Heart right ventricle (tissue), 2 donors: ENCODE results near the genes CTTN and SHANK2.

DNA sequence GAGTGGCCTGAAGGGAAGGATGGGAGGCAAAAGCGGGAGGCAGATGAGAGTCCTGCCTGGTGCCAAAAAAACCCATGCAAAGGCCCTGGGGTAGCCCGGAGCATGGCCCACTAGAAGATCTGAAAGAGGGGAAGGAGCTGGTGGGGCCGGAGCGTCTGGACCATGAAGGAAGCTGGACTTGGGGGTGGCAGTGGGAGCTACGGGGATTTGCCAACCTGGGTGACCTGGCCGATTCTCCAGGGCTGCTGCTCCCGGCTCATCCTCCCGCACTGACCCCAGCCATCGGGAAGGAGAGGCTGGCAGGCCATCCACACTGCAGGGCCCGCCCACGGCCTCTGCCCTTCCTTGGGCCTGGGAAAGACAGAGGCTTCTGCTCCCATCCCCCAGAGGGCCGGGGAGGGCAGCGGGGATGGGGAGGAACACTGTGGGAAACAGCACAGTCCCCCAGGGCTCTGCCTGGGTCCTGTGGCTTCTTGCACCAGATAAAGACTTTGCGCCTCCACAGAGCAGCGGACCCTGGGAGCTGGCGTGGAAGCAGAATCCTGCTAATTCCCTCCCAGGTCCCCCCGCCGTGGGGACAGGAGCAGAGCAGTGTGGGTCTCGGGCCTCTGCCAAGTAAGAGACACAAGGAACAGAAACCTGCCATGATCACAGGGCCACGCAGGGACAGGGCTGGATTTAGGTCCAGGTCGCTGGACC is 100.4 kb downstream of the MYEOV start:
- PRO-cap, 2 experiments: peak in 1 of 2 experiments; most common plus-strand start position 509 of the sequence (in 1); most common minus-strand start position 337 of the sequence (in 1)

- PRO-cap, 2 experiments: peak in 1 of 2 experiments; most common plus-strand start chr11:69417041 (in 1); most common minus-strand start chr11:69416758 (in 1)
Measured at GRCh38 chr11:69416552-69417143, 122.7 kb downstream of the MYEOV start.

DNA sequence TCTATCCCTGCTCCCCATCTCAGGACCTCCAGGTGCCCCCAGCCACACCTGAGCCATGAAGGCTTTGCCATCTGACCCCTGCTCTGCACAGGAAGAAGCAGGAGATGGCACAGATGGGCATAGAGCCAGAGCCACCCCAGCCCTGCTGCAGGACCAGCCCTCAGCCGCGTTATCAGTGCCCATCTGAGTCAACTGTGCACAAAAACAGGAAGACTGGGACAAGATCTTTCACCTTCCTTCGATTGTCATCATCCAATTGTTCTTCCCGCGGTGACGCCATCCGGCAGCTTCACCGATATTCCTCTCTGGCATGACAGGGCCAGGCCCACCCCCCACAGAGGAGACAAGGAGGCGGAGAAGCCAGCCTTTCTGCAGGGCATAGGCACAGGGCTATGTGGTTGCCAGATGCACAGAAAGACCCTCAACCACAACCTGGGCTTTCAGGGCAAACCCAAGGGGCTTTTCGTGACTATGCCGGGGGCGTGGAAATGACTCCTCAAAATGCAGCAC is 146.5 kb upstream of the CCND1 start:
- PRO-cap, 2 experiments: no peak in any of the 2 experiments

DNA sequence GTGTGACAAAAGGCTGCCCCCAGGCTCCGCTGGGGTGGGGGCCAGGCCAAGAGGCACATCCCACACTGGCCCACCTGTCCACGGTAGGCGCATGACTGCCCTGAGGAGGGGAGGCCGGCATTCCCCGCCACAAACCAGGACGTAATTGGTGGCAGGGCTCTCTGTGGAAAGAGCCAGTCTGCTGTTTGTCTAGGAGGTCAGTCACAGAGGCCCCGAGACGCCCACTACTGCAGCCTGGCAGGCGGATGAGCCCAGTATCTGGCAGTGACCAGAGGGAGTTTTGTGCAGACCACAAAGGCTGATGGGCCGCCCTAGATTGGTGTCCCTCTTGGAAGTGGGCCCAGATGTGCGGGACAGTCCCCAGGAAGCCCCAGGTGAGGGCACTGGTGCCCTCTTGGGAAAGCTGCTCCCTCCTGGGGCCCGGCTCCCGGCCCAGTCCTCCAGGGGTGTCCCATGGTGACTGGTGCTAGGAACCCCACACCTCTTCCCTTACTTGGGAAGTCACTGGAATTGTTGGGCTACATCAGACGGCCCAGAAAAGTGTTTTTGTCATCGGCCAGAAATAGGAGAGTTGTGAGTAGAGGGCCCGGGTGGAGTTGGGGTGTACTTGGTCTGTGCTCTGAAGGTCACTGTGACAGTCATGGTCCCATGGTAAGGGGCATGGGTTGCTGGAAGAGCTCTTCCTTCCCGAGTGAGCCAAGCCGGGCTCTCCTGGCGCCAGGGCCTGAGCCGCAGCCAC is 5.9 kb downstream of the CCND1 start:
- PRO-cap, 2 experiments: no peak in any of the 2 experiments

GRCh38 chr11:69701854-69702796 is 1.7 kb downstream of the FGF19 start:
- PRO-cap, 2 experiments: no peak in any of the 2 experiments

DNA sequence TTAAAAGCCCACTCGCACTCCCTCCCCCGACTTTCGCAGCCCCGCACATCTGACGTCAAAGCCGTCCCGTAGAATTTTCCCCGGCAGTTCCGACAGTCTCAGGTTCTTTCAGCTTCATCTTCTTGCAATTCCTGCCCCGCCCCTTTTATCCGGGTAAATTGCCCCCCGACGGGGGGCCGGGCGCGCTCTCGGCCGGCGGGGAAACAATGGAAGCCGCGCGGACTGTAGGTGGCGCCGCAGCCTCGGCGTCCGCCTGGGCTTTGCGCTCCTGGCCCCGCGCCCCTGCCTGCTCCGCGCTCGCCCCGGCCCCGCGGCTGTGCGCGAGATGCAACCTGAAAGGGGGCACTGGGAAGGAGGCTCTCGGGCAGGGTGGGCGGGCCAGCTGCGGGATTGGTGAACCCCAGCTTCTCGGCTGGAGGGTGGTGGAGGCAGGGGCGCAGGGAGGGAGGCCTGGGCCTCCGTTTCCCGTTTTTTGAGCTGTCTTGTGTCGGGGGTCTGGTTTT is 761 bp upstream of the FGF19 start:
- PRO-cap, 2 experiments: no peak in any of the 2 experiments

- PRO-cap, 2 experiments: no peak in any of the 2 experiments
Measured at GRCh38 chr11:69867774-69868188, 48.6 kb upstream of the FGF3 start.

DNA sequence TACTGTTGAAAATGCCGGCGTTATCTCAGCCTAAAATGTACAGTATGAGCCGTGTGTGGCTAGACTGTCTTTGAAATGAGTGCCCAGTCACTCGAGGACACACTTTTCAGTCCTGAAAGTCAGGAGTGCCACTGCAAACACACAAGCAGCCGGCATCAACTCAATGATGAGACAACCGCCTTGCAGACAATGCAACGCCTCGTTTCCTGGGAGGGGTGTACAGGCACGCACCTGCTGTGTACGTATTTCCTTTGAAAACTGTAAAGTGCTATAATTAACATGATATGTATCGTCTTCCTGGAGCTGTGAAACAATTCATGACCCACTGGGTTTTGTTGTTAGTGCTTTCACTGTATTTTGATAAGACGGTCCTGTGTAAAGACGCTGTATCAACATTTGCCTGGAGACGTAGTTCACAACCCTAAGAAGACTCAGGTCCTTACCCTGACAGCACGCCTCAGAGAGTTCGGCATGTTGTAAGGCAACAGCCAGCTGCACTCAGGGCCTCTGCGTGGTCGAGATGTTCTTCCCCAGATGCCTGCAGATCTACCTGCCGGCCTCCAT is 105.8 kb upstream of the ANO1 start:
- PRO-cap, 2 experiments: no peak in any of the 2 experiments

- PRO-cap, 2 experiments: no peak in any of the 2 experiments
Measured at GRCh38 chr11:70168946-70169694, 34.0 kb upstream of the FADD start.

GRCh38 chr11:70188419-70188954 is 14.6 kb upstream of the FADD start:
- PRO-cap, 2 experiments: no peak in any of the 2 experiments

GRCh38 chr11:70206098-70206481 is 3.0 kb downstream of the FADD start:
- PRO-cap, 2 experiments: no peak in any of the 2 experiments

DNA sequence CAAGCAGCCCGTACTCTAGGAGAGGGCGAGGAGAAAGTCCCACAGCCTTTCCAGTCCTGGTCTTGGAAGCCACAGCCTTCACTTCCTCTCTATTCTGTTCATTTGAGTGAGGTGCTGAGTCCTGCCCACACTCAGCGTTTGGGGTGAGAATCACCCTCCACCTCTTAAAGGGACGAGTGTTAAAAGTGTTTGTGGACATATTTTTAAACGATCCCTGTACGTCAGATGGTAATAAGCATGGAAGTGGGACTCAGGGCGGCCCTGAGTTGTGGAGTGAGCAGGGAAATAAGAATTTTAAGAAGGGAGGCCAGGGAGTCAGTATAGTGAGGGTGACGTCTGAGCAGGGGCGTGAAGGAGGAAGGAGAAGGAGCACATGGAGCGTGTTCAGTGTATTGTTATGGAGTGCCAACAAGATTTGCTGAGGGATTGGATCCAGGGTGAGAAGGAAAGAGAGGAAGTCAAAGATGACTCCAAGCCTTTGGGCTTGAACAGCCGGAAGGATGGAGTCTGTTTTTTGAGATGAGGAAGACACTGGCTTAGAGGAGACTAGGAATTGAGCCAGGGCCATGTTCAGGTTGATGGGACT is 57.3 kb upstream of the CTTN start:
- PRO-cap, 2 experiments: no peak in any of the 2 experiments

- PRO-cap, 2 experiments: peak in 2 of 2 experiments; most common plus-strand start chr11:70398541 (in 2); most common minus-strand start chr11:70398389 (in 1)
Measured at GRCh38 chr11:70397766-70399008, at the start of gene CTTN. Gene CTTN, plus strand, starts transcription at chr11:70398529.

- PRO-cap, 2 experiments: no peak in any of the 2 experiments
Measured at GRCh38 chr11:70630673-70631824, 232.7 kb downstream of the CTTN start.

GRCh38 chr11:70826326-70827189 is 425.8 kb downstream of the SHANK2 start:
- PRO-cap, 2 experiments: no peak in any of the 2 experiments

- PRO-cap, 2 experiments: no peak in any of the 2 experiments
Measured at GRCh38 chr11:71251712-71252304, 569 bp downstream of the SHANK2 start.

DNA sequence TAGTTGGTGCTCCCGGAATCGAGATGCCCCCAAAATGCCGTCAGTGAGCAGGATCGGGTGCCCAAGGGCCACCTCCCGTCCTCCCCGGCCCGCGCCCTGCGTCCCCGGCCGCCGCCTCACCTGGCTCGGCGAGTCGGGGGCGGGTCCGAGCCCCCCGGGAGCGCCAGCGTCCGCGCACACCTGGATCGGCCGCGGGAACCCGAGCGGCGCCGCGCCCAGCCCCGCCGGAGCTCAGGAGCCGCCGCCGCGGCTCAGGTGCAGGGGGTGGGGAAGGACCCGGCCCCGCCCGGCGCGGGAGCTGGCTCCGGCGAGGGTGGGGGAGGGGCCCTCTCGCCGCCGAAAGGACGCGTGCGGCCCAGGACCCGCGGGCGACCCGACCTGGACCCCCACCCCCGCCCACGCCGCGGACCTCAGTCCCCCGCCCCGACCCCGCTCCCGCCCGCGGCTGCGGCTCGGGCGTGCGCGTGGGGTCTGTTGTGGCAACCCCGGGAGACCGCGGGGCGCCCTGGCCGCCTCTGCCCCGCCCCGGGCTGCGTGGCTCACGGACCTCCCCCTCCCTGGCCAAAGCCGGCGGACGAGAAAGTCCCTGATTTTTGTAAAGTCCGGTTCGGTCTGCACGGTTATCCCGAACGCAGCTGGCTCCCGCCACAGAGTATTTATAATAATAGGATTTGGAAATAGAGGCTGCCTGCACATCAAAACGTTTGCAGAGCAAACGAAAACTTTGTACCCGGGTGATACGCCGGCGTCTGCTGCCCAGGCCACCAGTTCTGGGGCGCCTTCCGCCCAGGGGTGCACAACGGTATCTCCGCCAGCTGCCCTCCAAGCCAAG is at the start of gene SHANK2:
Gene SHANK2 (minus strand): TSS at position 273 of the 832 bp plus-strand sequence.
- PRO-cap, 2 experiments: no peak in any of the 2 experiments

GRCh38 chr11:71432701-71433459 is 15.3 kb downstream of the DHCR7 start:
- PRO-cap, 2 experiments: no peak in any of the 2 experiments

DNA sequence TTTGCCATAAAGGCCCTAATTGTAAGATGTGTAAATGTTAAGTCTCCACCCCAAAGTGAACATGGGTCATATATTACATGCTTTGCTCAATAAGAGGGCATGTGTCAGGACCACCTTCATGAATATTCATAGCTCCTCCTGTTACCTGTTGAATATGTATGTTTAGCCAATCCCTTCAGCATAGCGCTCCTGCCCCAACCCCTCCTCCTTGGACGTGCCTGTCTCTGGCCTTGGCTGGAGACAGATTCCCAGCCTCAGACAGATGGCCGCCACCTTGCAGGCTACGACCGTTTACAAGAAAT is 1.2 kb upstream of the NADSYN1 start:
- PRO-cap, 2 experiments: no peak in any of the 2 experiments

DNA sequence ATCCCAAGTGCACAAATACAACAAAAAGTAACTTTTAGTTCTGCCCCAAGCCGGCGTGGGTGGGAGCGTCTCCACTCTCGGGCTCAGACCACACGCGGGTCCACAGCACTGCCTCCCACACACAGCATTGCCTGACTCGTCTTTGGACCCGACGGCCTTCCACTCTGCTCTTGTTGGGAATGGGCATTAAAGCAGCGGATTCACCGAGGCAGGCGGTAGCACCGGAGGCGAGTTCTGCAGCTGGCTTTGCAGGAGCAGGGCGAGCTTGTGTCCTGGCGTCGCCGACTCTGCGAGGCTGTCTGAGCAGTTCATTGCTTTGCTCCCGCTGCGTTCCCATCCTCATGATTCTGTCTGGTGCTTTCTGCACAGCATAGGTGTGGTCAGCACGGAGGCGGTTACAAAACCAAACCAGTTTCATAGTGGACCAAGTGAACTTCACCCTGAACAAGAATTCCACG is 23.1 kb downstream of the NADSYN1 start:
- PRO-cap, 2 experiments: peak in 1 of 2 experiments; most common minus-strand start position 56 of the sequence (in 1)